ENCODE measurements around a stretch of chr1.

GRCh38 chr1:48526074-48526814, 54.2 kb upstream of the SPATA6 start:
- RRBS = no CpG with 5 or more reads among the region's 4 CpGs

- RRBS = no CpG with 5 or more reads among the region's 3 CpGs
These were observed 55.6 kb upstream of the BEND5 start for GRCh38 chr1:48832295-48832615.

DNA sequence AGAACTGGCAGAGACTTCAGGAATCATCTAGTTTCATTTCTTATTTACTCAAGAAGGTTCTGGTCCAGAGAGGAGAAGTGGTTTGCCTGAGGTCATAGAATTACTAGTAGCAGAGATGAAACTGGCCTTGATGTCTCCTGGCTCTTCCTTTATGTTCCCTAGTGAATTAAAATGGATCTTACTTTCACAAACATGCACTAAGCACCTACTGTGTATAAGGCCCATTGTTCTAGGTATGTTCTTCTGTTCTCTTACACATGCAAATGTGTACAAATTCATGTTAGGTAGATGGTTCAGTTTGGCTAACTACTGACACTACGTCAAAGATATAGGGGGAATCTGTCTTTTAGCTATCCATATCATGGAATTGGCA, 11.3 kb upstream of the ELAVL4 start:
- RRBS = no CpG with 5 or more reads among the region's 1 CpG

DNA sequence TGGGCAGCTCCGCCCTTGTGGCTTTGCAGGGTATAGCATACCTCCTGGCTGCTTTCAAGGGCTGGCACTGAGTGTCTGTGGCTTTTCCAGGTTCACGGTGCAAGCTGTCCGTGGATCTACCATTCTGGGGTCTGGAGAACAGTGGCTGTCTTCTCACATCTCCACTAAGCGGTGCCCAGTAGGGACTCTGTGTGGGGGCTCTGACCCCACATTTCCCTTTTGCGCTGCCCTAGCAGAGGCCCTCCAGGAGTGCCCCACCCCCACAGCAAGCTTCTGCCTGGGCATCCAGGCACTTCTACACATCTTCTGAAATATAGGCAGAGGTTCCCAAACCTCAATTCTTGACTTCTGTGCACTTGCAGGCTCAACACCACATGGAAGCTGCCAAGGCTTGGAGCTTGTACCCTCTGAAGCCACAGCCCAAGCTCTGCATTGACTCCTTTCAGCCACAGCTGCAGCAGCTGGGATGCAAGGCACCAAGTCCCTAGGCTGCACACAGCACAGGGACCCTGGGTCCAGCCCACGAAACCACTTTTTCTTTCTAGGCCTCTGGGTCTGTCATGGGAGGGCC, 204.6 kb downstream of the FAF1 start:
- RRBS = no CpG with 5 or more reads among the region's 6 CpGs

- RRBS = no CpG with 5 or more reads among the region's 1 CpG
These were observed 11.7 kb downstream of the CDKN2C start for GRCh38 chr1:50981720-50982098.

- RRBS = no CpG with 5 or more reads among the region's 1 CpG
These were observed 91.4 kb upstream of the TTC39A start for GRCh38 chr1:51421513-51422452.

GRCh38 chr1:51649528-51649881, 32.6 kb downstream of the OSBPL9 start:
- RRBS = no CpG with 5 or more reads among the region's 2 CpGs

GRCh38 chr1:51687475-51687973, 70.6 kb downstream of the OSBPL9 start:
- RRBS = no CpG with 5 or more reads among the region's 3 CpGs

DNA sequence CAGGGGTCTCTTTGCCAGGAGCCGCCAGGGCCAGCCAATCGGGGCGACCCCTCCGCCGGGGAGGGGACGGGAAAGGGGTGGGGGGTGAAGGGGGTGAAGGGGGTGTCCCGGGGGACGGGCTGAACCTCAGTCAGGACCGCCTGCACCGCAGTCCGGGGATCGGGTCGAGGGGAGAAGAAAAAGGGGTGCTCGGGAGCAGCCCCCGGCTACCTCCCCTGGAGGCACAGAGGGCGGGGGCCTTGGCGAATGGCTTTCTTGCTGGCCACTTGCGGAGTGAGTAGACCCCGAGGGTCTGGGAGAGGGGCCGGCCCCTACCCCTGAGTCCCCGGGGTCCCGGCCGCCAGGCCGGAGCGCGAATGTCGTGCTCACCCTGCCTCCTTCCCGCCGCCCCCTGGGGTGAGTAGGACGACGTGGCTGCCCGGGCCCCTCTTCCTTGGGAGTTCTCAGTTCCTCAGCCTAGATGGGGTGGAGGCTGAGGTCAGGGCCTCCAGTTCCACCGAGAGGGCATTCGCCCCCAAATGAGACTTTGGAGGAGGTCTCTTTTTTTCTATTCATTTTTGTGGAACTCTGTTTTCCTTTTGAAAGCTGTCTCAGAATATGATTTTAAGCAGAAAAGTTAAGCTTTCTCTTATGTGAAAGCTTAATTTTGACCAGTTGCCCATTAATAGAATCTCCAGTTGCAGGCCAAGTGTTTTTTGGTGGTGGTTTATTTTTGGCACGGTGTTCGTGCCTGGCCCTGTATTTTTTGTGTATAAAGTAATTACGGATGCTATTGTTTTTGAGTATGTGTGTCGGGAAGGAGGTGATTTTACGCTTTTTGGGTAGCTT, 113.1 kb downstream of the OSBPL9 start:
- RRBS = 3% methylated on average over 19 of the region's 39 CpGs

DNA sequence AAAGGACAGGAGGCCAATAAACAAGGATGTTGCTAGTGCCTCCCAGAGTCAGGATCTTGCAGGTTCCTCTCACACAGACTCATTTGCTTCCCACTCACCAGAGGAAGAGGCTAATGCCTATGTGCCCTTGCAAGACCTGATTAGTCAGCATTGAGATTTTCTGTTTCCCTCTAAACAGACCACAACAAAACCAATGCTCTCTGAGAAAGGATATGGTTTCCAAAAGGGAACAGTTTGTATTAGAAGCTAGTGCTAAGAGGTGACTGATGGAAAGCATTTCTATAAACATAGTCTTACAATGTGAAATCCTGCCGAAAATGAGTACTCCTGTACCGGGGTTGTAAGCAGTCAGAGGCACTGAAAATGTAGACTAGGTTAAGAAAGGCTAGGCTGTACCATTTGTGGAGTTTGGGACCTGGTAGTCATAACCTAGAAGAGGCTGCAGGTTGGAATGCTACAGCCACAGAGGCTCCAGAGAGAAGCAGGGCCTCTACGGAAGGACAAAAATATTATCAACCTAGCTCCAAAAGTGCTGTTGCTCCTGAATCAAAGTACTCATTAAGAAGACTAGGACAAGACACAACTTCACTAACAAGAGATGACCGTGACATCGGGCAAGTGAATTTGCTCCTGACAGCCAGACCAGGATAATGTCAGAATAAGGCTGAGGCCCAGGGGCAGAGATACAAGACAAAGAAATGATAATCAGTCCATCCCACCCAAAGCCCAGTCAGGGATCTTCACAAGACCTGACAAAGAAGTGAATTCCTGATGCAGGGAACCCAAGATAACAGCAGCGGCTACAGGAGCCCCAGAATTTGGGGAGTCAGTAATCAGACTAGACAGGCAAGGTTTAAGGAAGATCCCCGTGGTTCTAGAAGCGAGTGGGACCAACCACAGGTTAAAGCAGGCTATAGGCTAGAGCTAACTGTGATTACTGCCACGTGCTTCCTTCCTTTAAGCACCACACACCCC, 85.3 kb downstream of the NRDC start:
- RRBS = no CpG with 5 or more reads among the region's 9 CpGs

DNA sequence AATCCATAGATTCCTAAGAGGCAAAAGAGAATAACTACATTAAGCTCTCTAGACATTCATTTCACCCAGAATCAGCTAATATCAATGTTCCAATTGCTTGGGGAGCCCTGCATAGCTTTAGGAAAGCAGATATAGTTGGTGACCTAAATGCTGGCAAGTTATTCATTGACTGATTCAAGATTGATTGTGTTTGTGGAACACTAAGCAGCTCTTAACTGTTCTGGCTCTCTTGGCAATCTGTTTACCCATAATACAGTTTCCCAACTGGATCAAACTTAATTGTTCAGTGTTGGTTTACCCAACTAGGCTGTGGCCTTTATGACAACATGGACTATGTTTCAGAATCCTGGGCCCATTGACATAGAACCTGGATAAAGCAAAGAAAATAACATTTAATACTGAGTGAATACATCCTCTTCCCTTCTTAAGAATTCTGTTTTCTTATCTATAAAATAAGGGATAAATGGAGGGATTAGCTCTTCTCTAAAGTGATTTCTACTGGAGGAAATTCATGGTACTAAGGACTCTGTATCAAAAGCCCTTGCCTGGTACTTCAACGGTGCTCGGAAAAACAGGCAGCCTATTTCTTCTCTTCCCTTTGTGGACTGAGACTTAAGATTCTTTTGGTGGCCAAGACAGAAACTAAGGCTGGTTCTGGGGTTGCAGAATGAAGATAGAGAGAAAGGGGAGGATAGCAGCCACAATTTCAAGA, 83.5 kb downstream of the NRDC start:
- RRBS = no CpG with 5 or more reads among the region's 2 CpGs

DNA sequence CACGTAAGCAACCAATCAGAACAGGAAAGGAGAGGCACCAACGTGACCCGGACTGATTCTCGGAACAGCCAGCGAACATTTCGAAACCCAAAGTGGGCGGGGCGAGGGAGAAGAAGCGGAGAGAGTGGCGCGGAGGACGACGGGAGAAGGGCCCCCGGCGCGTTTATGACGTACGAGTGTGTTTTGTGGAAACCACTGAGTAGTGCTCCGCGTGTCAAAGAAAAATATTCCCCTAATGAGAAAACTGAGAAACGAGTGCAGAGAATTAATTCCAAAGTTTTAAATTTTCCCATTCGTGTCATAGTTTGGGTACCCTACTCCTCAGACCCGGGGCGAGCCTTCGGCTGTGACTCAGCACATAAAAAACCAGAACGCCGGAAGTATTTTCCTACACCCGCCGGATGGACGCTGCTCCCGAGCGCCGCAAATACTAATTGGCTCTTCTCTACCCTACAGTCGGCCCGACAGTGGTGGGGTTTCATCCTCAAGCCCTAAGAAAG, 367 bp upstream of the NRDC start:
- RRBS = 6% methylated on average over 3 of the region's 35 CpGs

- RRBS = no CpG with 5 or more reads among the region's 9 CpGs
These were observed 13.5 kb downstream of the KTI12 start for GRCh38 chr1:52019825-52020780.

- RRBS = 30% methylated on average over 23 of the region's 77 CpGs
These were observed 697 bp downstream of the KTI12 start for GRCh38 chr1:52032575-52033650.

DNA sequence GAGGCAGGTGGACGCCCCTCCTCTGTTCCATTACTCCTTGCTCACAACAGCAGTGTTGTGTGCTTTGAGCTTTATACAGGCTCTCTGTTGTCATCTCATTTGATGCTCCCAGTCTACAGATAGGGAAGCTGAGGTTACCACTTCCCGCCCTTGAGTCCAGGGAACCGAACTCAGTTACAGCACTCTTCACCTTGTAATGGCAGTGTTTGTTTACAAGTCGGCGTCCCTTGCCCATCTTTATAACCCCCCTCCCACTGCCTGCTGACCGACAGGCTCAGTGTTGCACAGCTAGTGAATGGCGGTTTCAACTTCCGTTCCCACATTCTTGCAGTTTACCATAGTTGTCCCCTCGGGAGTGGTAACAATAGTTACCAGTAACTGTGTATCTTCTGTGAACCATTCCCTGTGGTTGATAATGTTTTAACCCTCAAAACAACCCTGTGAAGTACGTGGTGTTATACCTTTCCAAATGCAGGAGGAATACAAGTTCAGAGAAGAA, 596 bp downstream of the BTF3L4 start:
- RRBS = no CpG with 5 or more reads among the region's 10 CpGs

GRCh38 chr1:52140795-52141337, 1.0 kb upstream of the ZFYVE9 start:
- RRBS = no CpG with 5 or more reads among the region's 1 CpG

GRCh38 chr1:52368797-52369451, 2.9 kb upstream of the CC2D1B start:
- RRBS = no CpG with 5 or more reads among the region's 15 CpGs

DNA sequence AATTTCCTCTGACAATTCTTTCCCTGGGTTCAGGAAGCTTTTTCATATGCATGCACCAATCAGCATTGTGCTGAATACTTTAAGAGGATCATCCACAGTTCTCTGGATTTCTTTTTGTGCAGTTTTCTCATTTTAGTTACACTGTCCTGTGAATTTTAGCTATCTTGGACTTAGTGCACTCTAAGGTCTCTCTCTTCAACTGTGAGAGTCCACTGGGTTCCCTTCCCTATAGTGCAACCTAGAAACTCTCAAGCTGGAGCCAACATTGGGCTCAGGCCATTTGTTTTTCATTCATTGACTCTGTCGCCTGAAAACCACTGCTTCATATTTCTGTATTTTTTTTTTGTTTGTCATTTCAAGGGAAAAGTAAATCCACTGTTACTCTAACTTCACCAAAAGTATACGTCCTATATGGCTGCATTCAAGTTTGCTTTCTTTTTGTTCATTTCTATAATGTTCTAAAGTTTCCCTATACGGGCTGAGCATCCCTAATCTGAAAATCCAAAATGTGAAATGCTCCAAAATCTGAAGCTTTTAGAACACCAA, 45.7 kb downstream of the TUT4 start:
- RRBS = no CpG with 5 or more reads among the region's 3 CpGs

DNA sequence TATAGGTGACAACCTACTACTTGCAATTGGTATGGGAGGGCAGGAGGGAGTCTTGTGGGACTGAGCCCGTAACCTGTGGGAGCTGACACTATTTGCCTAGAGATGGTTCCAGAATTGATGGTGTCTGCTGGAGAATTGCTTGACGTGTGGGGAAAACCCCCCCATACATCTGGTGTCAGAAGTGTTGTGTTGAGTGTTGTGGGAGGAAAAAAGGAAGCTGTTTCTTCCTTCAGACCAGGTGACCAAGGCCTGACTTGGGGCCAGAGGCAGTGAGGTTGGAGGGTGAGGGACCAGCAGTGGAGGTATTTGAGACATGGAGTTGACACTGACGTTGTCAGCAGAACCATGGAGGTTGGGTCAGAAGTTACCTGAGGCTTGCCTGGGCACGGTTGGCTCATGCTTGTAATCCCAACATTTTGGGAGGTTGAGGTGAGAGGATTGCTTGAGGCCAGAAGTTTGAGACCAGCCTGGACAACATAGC, 8.4 kb downstream of the SHISAL2A start:
- RRBS = no CpG with 5 or more reads among the region's 4 CpGs

DNA sequence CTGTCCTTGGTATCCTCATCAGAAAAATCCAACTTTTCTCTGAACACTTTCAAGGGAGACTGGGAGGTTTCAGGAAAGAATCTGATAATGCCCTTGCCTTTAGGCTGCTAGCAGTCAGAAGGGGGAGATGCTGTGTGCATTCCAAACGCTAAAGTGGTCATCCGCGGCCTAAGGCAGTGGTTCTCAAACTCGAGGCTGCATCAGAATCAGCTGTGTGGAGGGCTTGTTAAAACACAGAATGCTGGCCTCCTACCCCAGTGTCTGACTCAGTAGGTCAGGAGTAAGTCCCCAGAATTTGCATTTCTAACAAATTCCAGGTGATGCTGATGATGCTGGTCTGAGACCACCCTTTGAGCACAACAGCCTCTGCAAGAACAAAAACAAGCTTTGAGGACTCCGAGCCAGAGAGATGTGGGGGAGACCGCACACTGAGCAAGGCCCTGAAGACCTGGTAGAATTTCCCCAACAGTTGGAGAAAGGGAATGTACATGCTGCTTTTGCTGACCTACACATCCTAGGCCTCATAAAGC, 26.9 kb downstream of the SHISAL2A start:
- RRBS = no CpG with 5 or more reads among the region's 6 CpGs